H7 (cell line): ENCODE data around the gene NR3C2.

- RAMPAGE, long total RNA = no peak
Observed at GRCh38 chr4:147879107-147879509, 147.2 kb downstream of the ARHGAP10 start.

DNA sequence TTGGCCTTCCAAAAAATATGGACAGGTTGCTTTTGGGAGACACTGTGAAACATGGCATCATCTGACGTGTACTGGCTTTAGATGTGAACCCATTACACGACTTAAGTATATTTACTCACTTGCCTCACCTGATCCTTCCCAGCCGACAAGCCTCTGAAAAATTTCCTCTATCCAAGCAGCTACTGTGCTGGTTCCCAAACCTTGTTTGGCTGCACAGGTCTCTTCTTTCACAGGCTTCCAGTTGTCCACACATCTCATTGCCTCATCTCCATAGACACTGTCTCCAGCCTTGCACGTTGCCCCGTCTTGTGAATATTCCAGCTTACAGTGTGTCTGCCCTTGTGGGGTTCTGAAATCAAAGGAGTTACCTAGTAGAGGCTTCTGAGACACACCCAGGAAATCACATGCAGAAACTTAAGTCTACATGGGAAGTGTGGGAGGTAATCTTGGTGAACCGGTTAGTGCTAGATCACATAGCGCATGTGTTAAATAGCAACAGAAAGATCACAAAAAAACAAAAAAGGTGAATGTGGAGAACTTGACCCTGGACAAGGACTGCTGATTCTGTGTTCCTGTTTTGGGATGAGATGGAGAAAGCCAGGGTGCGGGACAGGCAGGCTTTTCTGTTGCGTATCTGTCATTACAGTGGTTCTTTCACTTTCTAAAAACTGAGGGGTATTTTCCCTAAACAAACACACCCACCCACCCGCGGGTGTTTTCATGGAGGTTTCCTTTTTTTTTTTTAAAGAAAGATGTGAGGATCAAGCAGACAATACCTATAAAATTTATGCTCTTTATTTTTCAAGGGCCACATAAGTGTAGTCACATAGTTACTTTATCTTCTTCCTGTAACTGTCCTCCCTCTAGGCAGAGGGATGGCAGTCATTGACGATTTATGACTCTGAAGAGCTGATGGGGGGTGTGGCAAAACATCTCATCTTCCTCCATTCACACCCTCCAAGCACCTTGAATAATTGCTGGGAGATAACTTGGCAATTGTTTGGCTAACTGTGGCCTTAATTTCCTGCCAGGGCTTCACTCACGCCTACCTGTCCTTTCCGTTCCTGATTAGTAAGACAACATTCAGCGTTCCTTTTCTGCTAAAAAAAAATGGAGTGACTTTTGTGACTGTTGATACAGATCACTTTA, 328.9 kb downstream of the ARHGAP10 start:
- RAMPAGE, long total RNA = no peak

- RAMPAGE, long total RNA = no peak
Observed at GRCh38 chr4:148310761-148311589, 131.2 kb downstream of the NR3C2 start.

DNA sequence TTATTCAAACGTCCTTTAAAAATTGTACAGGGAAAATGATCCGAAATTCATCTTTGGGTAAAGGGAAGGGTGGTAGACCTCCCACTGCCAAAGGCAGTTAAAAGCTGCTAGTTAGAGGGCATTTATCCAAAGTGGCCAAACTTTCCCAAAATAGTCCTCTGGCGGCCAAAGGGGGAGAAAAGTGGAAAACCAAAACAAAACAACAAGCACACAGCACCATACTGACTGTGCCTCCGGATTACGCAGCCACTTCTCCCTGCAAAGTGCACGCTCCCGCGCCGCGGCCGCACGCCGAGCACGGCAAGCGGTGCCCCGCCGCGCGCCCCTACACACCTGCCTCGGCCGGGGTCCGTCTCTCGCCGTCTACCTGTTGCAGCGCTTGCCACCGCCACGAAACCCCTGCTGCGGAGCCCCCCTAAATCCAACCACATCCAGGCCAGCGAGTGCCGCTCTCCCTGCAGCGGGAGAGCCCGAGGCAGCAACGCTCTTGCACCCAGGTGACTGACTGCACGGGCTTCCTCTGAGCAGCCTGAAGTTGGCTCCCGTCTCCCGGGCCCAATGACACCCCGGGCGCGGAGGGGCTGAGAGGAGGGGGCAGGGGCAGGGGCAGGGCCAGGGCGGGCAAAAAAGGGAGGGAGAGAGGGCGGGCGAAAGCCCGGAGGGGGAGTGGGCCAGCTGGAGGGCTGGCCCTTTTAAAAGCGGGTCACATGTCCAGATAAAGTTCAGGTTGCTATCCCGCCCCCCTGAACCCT, at the start of gene NR3C2:
Gene NR3C2 (minus strand): TSS at position 588 of the 752 bp plus-strand sequence.
- RAMPAGE, long total RNA = no peak

DNA sequence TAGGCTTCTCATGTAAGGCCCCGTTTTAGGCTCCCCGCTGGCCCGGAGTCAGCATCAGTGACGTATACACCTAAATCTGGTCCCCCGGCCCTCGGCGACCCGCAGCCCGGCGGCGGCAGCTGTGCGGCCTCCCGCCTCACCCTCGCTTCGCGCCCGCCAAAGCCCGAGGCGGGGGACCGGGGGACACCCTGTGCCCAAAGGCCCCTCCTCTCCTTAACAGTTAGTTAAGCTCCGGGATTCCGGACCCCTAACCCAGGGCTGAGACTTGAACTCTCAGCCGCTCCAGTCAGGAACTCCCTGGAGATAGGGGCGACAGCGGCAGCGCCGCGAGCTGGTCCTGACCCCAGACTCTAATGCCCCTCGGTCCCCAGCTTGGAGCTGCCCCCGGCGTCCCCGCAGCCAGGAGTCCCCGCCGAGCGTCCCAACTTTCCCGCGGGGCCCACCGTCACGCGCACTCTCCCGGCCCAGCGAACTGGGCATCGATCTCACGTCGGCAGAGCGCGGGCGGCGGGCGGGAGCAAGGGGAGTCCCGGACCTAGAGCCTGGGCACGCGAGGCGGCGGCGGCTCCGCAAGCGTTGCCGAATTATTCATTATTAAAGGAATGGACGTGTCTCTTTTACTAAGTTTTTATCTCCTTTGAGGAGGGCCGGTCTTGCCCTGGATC, 1.5 kb upstream of the NR3C2 start:
- RAMPAGE, long total RNA = no peak

- RAMPAGE, long total RNA = no peak
Observed at GRCh38 chr4:150343673-150344312, 238.2 kb upstream of the MAB21L2 start.

DNA sequence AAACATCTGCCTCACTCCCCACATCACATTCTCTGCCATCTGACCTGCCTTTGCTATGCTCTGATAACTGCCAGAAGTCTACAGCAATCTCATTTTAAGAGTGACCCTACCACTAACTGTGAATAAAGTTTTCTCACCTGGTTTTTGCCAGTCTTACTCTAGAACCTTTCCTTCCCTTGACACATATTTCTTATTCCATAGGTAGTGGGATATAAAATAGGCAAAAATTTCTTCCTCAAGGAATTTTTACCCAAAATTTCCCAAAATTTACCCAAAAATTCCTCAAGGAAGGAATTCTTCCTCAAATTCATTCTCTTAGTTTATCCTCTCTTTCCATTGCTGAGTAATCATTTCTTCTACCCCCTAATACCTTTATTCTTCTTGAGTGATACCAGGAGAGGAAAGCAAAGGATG, 191.6 kb upstream of the MAB21L2 start:
- RAMPAGE, long total RNA = no peak

GRCh38 chr4:150641045-150641569, 59.2 kb downstream of the MAB21L2 start:
- RAMPAGE, long total RNA = no peak

DNA sequence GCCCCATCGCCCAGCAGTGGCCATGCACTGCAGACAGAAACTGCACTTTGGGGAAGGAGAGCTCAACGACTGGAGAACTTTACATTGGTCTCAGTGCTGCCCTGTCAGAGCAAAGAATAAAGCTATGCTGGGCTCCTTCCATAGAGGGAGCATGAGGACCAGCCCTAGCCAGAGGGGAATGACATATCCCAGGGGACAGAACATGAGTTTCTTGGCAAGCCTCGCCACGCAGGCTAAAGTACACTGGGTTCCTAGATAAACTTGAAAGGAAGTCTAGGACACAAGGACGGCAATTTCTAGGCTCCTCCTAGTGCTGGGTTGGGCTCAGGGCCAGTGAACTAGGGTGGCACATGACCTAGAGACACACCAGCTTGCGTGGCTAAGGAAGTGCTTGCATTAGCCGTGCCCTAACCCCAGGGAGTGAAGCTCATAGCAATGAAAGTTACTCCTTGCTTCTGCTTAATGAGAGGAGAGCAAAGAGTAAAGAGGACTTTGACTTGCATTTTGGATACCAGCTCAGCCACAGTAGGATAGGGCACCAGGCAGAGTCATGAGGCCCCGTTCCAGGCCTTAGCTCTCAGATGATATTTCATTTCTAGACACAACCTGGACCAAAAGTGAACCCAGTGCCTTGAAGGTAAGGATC, 141.0 kb downstream of the MAB21L2 start:
- RAMPAGE, long total RNA = no peak

GRCh38 chr4:151015509-151015970, 456 bp upstream of the LRBA start:
- RAMPAGE, long total RNA = no peak

DNA sequence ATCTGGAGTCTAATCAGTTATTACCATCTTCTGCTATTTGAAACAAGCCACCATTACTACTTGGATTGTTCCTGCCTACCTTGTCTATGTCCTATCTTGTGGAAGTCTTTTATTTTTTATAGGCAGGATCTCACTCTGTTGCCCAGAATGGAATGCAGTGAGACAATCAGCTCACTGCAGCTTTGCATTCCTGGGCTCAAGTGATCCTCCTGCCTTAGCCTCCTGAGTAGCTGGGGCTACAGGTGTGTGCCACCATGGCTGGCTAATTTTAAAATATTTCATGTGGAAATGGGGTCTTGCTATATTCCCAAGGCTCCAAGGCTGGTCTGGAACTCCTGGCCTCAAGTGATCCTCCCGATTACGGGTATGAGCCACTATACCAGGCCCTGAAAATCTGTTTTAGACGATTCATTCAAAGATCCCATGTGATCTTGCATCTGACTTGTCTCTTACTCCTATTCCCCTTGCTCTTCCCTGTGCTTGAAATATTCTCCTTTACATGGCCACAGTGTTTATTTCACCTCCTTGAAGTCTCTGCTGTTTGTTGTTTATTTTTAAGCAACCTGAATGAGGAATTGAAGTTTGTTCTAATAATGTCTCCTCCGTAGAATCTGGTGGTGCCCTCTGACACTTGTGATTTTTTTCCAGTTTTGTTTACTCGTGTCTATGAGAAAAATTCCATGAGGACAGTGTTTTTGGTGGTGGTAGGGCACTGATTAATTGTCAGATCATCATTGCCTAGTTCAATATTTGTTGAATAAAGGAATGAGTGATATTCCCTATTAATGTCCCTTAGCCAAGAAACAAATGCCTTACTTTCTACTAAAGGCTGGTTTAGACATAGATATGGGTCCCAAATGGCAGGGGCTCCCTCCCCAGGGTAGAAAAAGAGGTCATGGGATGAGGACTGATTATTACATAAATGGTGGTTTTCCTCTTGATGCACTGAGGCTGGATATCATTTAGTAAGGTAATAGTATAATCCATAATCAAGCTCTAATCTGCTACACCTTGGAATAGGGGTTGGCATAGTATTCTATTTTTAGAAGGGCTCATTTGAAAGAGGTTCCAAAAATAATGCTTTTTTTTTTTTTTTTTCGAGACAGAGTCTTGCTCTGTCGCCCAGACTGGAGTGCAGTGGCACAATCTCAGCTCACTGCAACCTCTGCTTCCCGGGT, 8.0 kb downstream of the RPS3A start:
- RAMPAGE, long total RNA = no peak

DNA sequence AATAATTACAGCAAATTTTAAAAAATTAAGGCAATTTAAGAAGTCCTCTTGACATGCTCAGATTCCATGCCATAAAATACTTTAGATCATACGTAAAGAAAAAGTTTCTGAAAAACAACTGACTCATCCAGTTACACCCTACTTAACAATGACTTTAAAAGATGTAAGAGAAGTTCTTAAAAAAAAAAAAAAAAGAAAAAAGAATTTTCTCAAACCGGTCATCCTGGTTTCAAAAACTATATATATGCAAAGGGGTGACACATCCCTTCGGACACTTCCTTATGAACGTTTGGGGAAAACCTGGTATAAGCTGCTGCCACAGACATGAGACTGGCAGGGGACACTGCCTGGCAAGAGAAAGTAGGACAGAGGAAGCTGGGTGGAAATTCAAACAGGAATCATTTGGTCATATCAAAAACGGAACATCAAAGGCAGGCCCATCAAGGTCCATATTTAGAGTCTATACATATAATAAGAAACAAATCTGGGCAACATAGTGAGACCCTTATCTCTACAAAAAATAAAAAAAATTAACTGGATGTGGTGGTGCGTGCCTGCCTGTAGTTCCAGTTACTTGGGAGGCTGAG, 81.1 kb upstream of the PRSS48 start:
- RAMPAGE, long total RNA = no peak

GRCh38 chr4:151199563-151200072, 77.3 kb upstream of the PRSS48 start:
- RAMPAGE, long total RNA = no peak

GRCh38 chr4:151316730-151316946, 8.8 kb downstream of the SH3D19 start:
- RAMPAGE, long total RNA = no peak

GRCh38 chr4:151331535-151332098, 6.2 kb upstream of the SH3D19 start:
- RAMPAGE, long total RNA = no peak

GRCh38 chr4:151407412-151408291, 1.3 kb upstream of the FHIP1A start:
- RAMPAGE, long total RNA = no peak

- RAMPAGE, long total RNA = no peak
Observed at GRCh38 chr4:151409968-151410435, 1.0 kb downstream of the FHIP1A start.

GRCh38 chr4:151602414-151602770, 158.4 kb downstream of the GATB start:
- RAMPAGE, long total RNA = no peak

DNA sequence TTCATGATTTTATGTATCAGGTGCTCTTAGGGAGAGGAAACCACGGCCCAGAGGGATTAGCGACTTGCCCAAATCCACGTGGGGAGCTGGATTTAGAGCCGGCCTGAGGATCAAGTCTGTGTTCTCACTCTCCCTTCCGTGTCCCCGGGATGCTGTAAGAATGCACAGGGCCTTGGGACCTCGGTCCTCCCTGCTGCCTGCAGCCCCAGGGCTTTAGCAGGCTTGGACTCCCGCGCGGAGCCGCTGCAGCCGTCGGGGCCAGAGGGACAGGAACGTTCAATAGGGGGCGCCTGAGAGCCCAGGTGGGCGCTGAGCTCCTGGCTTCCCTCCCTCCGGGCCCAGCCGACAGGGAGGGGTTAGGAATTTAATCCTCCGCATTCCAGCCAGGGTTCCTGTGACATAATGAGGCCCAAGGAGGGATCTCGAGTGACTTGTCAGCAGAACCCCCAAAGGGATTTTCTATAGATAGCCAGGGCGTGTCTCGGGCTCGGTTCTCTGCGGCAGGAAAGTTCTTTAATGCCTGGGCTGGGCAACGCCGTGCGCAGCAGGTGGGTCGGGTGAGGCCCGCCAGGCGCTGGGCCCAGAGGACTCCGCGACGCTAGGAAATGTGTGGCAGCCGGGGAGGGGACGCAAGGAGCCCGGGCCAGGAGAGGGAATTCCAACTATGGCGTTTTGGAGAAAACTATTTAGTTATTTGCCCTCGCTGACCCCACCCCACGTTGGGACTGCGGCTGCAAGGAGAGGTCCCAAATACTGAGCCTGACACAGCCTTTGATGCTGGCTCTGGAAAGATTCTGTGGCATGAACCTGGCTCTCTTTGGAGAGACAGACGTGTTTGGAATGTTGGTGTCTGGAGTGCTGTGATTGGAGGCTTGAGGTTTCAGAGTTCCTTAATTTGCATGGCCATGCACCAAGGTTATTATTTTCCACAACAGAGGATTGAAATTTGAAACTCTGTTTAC, 285.1 kb upstream of the GATB start:
- RAMPAGE, long total RNA = no peak

DNA sequence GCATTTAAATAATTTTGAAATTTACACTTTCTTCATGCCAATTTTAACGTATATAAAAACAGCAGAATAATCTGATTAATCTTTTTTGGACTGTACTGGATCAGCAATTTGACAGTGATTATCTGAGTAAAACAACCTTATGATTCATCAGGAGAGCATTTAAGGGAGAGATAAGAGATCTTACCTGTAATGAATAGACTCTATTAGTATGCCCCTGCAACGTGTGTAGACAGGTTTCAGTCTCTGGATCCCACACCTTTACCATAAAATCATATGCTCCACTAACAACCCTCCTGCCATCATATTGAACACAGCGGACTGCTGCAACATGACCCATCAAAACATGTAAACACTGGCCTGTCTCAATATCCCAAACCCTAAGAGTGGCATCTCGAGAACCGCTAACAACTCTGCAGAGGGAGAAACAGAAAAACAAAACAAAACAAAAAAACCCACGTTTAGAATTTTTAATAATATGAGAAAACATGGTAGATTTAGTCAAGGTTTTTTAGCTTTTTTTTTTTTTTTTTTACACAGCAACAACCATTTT, 210.0 kb downstream of the FBXW7 start:
- RAMPAGE, long total RNA = no peak